Temporal lobe (tissue), 2 donors: ENCODE measurements around the genes KBTBD3 and ELMOD1.

DNA sequence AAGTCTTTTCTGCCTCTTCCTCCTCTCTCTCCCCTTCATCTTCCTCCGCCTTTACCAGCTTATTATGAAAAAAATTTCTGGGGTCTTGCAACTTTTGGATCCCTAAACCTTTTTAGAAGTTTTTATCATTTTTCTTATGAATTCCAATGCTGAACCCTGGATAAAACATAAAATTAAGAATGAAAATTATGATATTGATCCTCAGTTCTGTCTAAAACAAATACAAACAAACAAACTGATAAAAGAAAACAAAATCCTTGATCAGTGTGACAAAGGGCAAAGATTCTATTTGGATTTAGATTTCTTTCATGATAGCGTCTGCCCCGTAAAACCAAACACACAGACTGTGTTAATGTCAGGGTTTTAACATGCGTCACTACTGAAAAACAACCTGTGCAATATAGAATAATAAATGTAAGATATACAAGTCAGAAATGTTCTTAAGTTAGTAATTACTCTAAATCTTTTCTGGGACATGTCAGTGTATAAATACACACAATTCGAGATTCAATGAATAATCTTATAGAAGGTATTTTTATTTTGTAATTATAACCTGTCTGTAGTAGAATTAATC is 219.9 kb downstream of the CNTN5 start:
- RAMPAGE, long total RNA: no peak

DNA sequence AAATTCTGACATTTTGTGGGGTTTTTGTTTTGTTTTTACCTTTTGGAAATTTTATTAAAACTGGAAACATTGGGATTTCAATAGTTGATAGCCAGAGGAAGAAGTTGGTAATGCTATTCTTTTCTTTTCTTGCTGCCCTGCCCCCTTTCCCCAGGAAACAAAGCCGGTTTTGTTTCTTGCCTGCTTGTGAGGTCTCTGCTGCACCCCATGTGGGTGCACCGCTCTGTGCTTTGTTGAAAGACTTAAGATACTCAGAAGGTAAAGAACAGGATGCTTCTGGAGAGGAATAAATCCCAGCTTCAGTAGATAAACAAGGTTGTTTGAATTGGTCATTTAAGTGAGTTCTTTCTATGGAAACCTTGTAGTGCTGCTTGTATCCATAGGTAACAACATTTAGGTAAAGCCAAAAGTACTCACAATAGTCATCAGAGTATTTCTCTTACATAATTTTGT is 87.5 kb downstream of the YAP1 start:
- RAMPAGE, long total RNA: no peak

- RAMPAGE, long total RNA: no peak
These were observed 100.5 kb upstream of the BIRC3 start for GRCh38 chr11:102216815-102217186.

DNA sequence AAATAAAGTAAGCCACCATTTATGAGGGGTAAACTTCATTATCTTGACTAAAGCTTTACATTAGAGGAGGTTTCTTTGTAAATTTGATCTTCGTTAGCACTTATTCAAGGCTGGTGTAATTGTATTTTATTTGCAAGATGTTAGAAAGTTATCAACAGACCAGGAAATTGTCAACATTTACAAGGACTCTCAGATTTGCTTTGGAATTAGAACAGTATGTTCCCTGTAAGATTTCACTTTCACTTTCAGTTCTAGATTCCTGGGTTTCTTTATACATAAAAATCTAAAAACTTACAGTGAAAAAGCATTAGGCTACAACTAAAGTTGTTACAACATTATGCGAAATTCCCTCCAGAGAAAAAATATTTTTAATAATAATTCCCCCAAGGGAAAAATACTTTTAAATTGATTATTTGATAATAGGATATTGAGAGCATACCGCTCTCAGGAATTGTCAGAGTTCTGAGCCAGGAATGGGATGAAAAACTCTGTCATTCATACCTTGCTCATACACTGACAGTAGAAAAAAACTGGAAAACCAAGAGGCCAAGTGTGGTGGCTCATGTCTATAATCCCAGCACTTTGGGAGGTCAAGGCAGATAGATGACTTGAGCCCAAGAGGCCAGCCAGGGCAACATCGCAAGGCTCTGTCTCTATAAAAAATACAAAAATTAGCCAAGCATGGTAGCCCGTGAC is 4.5 kb upstream of the BIRC3 start:
- RAMPAGE, long total RNA: no peak

DNA sequence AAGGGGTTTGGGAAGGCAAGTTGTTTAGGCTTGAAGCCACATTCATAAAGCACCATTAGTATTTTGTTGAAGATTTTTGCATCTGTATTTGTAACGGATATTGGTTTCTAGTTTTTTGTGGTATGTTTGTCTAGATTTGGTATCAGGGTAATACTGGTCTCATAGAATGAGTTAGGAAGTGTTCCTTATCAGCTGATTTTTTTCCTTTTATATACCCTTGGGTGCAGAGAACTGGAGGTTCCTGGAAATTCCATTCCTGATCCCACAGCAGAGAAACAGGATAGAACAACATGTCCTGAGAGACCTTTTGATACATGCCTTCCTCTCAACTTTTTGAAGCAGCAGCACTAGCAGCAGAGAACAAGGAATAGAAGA is 36.8 kb downstream of the BIRC2 start:
- RAMPAGE, long total RNA: no peak

- RAMPAGE, long total RNA: no peak
These were observed 44.9 kb downstream of the TMEM123 start for GRCh38 chr11:102407597-102408054.

- RAMPAGE, long total RNA: no peak
These were observed 35.7 kb downstream of the TMEM123 start for GRCh38 chr11:102416805-102417365.

DNA sequence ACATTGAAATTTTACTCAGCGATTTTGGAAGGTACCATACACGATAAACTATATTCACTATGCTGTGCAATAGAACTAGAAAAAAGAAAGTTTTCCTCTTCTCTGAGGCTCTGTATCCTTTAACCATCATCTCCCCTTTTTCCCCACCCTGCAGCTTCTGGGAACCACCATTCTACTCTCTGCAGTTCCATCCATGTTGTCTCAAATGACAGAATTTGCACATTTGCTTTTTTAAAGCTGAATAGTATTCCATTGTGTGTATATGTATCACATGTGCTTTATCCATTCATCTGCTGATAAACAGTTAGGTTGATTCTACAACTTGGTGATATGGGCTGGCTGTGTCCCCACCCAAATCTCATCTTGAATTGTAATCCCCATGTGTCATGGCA is 21.2 kb downstream of the TMEM123 start:
- RAMPAGE, long total RNA: no peak

DNA sequence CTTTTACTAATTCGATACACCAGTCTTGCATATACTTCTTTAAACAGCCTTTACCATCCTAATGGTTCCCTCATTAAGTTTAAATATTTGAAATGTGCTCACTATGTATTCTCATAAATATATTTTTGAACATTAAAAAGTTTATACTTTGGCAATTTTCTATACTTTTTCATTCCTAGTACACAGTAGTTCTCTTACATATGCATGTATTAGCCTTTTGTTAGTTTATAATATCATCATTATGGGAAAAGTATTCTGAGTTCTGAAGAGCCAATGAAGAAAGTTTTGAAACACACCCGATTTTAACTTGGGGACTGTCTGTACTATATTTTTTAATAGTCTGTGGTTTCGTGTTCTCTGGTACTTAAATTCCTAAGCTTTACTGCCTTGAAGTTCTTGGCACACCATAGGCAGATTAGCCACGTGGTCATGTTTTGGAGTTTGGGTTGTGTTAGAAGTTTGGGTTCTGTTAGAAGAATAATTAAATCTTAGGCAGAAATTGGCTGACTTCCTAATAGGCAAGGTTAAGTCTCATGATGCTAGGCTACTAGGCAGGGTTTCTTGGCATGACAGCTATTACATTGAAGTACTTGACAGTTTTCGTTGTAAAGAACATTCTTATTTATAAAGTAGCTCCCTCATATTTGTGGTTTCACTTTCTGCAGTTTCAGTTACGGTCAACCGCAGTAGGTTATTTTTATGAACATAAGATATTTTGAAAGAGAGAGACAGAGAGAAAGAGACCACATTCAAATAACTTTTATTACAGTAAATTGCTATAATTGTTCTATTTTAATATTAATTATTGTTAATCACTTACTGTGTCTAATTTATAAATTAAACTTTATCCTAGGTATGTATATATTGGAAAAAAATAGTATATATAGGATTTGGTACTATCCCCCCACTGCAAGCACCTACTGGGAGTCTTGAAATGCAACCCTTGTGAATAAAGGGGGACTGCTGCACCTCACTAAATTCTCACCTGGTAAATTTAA is 30.0 kb upstream of the MMP7 start:
- RAMPAGE, long total RNA: no peak

- RAMPAGE, long total RNA: no peak
These were observed 25.3 kb downstream of the MMP20 start for GRCh38 chr11:102599744-102600370.

DNA sequence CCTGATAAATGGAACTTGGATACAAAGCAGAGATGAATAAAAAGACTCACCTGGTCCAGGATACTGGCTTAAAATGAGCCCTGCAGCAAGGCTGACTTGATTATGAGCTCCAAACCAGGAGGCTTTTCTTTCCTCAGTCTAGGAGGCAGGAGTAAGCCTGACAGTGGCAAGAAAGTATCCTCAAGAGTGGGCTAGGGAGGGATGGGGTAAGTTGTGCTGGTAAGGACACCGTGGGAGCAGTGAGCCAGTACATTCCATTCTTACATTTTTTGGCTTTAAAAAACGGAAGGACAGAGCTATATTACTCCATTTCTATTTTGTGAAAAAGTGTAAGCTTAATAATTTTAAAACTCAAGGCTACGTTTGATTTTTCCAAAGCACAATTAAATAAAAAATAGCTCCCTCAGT is 187.1 kb upstream of the DDI1 start:
- RAMPAGE, long total RNA: no peak

GRCh38 chr11:104694451-104694819 is 273.9 kb downstream of the CASP4 start:
- RAMPAGE, long total RNA: no peak

DNA sequence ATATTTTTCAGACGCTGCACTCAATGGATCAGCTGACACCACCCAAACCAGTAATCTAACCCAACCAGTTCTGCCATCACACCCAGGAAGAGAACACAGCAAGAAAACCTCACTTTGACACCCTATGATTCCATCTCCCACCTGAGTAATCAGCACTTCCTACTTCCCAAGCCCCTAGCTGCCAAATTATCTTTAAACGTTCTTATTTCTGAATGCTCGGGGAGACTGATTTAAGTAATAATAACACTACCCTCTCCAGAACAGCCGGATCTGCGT is 2.6 kb downstream of the CASP4 start:
- RAMPAGE, long total RNA: no peak

- RAMPAGE, long total RNA: no peak
These were observed 7.9 kb downstream of the GRIA4 start for GRCh38 chr11:105617786-105618087.

- RAMPAGE, long total RNA: no peak
These were observed at the start of gene KBTBD3 for GRCh38 chr11:106076448-106077498. TSS of gene KBTBD3 (minus strand) at chr11:106077347.

- RAMPAGE, long total RNA: no peak
These were observed at the start of gene ELMOD1 for GRCh38 chr11:107590862-107591601. TSS of gene ELMOD1 (plus strand) at chr11:107591147.

GRCh38 chr11:107769031-107769553 is 57.2 kb upstream of the SLN start:
- RAMPAGE, long total RNA: no peak

- RAMPAGE, long total RNA: no peak
These were observed 16.0 kb upstream of the ACAT1 start for GRCh38 chr11:108105213-108105944.

DNA sequence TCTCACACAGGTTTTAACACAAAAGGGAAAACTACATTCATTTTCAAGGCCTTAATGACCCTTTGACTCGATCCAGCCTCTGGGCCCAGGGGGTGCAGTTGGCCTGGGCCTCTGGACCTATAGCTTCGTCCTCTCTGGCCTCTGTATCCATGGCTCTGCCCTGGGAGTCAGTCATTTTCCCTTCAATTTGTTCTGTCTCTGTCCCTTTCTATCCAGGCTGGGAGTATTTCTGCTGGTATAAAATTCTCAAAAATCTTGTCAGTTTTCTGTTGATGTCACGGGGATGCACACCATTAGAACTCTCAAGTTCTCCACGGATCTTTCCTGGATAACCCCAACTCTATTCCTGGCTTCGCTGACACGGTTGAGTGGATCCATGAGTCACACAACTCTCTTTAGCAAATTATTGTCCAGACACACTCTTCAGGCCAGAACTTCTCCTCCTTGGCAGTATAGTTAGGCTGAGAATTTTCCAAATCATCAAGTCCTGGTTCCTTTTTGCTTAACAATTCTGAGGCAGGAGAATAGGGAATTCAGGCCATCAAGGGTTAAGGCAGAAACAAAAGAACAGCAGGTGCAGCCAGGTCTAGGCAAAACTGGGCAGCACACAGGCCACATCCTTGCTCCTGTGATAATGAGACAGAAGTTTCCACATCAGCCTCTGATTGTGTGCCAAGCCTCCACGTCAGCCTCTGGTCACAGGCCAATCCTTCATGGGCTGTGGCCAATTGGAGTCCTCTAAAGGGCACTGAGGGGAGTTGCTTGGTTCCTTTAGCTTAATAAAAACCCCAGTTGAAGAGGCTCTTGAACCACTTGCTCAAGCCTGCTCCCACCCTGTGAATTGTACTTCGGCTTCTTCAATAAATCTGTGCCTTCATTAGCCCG is 5.8 kb upstream of the ACAT1 start:
- RAMPAGE, long total RNA: no peak

DNA sequence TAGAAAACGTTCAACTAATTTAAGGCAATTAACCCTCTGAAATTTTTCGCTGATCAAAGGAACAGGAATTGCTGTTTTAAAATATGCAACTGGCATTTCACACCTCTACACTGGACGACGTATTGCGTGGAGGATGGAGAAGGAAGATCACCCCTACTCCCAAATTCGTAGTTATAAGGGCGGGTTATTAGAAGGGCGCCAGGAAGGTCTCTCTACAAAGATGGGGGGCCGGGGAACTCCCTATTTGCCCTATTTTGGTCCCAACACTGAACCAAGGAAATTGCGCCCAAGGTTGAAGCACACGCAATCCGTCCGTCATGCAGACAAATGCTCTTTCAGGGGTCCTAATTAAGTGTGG is 597 bp downstream of the NPAT start:
- RAMPAGE, long total RNA: no peak